ENCODE results near the genes SLC22A7 and GTPBP2.

DNA sequence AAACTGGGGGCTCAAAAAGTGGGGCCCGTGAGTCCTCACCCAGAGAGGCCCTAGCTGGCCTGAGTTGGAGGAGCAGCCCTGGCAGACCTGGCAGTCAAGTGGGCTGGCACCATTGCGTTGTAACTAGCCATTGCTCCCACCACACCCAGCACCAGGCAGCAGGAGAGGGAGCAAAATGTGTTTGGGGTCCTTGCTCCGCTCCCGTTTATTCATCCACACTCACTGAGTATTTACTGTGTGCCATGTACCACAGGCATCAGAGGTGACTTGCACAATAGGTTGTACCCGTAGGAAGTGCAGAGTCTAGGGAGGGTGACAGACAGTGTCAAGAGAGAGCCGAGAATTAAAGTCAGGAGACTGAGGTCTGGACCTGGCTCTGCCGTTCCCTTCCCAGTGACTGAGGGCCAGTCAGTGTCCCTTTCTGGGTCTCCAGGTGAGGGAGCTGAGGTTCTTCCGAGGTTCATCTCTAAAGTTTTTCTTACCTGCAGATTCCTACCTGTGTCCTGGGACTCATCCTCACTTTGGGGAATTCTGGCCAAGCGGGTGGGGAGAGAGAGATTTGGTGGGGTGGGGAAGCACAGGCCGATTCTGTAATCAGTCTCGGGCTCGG, 22.3 kb downstream of the TTBK1 start:
- RRBS = no CpG with 5 or more reads among the region's 12 CpGs
CAGE:
- cytosol, long polyA plus RNA = no peak
- long polyA plus RNA = no peak
- nucleus, long polyA plus RNA = no peak

DNA sequence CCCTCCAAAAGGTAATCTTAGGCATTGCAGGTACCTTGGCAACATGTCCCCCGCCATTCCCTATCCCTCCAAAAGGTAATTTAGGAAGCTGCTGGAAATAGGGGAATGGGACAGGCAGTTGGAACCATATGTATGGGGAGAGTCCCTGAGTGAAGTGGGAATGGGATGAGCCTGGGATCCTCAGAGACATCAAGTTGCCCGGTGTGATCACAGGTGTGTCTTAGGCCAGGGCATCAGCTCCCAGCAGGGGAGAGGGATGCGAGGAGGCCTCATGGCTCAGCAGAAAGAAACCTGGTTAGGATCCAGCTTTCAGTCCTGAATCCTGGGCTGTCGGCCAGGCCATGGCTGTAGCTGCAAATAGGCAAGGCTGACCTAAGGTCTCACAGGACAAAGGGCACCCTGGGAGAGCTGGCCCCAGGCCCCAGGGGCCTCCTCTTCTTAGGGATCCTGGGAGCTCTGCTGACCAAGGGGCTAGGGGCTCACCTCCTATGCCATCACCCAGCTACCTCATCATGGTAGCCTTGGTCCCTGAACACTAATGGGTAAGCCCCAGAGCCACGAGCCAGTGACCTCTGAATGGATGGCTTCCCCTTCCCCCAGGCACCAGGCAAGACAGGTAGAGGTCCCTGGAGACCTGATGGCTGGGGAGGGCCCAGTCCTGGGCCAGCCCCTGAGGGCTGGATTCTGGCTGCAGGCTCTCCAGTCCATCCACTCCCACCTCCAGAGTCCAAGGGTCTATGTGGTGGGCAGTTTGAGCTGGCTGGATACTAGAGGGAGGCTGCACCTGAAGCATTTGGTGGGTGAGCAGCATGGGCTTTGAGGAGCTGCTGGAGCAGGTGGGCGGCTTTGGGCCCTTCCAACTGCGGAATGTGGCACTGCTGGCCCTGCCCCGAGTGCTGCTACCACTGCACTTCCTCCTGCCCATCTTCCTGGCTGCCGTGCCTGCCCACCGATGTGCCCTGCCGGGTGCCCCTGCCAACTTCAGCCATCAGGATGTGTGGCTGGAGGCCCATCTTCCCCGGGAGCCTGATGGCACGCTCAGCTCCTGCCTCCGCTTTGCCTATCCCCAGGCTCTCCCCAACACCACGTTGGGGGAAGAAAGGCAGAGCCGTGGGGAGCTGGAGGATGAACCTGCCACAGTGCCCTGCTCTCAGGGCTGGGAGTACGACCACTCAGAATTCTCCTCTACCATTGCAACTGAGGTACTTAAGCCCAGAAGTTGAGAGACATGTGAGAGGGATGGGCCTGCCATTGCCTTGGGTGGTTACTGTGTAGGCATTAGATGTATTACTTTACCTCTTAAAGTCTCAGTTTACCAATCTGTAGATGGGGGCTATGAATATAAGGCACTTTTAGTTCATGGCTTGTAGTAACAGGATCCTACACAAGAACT, at the start of gene SLC22A7:
TSS of gene SLC22A7 (plus strand) at position 711 of the 1,393 bp plus-strand sequence.
- RRBS = 79% methylated on average over 2 of the region's 17 CpGs
CAGE:
- cytosol, long polyA plus RNA = no peak
- long polyA plus RNA = no peak
- nucleus, long polyA plus RNA = no peak

GRCh38 chr6:43299283-43300201, 1.5 kb downstream of the SLC22A7 start:
- RRBS = no CpG with 5 or more reads among the region's 19 CpGs
CAGE:
- cytosol, long polyA plus RNA = no peak
- long polyA plus RNA = no peak
- nucleus, long polyA plus RNA = no peak

- RRBS = 94% methylated on average over 4 of the region's 29 CpGs
CAGE:
- cytosol, long polyA plus RNA = no peak
- long polyA plus RNA = start-site peak on the minus strand at chr6:43505356-43505606, 12 and 14 reads in 2 replicates
- nucleus, long polyA plus RNA = start-site peak on the minus strand at chr6:43505042-43505769, 90 and 63 reads in 2 replicates
Measured at GRCh38 chr6:43504514-43505636, 5.3 kb downstream of the LRRC73 start.

- RRBS = 2% methylated on average over 17 of the region's 39 CpGs
CAGE:
- cytosol, long polyA plus RNA = no peak
- long polyA plus RNA = no peak
- nucleus, long polyA plus RNA = no peak
Measured at GRCh38 chr6:43575217-43575817, 521 bp downstream of the XPO5 start.

- RRBS = no CpG with 5 or more reads among the region's 4 CpGs
CAGE:
- cytosol, long polyA plus RNA = no peak
- long polyA plus RNA = no peak
- nucleus, long polyA plus RNA = no peak
Measured at GRCh38 chr6:43579016-43579717, 3.2 kb downstream of the POLH start.

DNA sequence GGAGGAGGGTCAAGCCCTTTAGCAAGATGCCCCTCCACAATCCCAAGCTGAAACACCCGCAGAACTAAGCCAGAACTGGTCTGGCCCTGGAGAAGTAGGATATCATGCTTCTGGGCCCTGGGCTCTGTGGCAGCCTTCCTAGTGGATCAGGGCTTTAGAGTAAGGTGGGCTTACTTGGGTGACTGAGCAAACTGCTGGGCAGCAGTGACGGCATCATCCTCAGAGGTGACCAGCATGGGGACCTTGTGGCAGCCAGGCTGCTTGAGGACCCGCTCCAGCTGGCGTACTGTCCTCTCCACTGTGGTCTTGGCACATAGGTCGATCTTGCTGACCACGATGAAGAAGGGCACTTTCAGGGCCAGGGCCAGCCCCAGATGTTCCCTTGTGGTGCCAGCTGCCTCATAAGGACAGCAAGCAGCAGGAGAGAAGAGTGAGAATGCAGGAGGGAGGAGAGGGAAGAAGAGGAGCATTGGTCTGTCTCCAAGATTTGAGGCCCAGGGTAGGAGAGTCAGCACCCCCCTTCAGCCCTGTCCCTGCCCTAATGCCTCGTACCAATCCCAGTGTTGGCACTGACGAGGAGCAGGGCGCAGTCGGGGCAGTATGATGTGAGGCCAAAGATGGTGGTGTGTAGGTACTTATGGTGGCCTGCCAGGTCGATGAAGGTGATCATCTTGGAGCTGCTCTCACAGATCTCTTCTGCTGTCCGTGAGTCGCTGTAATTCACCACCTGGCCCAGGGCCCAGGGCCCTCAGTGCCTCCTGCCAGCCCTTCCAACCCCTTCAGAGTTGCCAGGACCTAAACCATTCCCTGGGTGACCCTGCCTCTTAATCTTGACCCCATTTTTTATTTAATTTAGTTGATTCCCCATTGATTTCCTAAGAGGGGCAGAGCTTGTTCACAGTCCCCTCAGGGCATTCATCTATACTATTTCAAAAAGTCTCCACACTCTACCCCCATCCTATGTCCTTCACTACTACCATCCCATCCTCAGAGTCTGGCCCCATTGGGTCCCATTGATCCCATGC, 4.4 kb downstream of the GTPBP2 start:
- RRBS = no CpG with 5 or more reads among the region's 13 CpGs
CAGE:
- cytosol, long polyA plus RNA = no peak
- long polyA plus RNA = no peak
- nucleus, long polyA plus RNA = start-site peak on the minus strand centred at position 939 of the sequence, 386 bp wide, 432 and 623 reads in 2 replicates

GRCh38 chr6:43628736-43629321, at the start of gene GTPBP2:
Gene GTPBP2, minus strand, starts transcription at chr6:43629264.
- RRBS = 3% methylated on average over 29 of the region's 43 CpGs
CAGE:
- cytosol, long polyA plus RNA = no peak
- long polyA plus RNA = no peak
- nucleus, long polyA plus RNA = no peak

DNA sequence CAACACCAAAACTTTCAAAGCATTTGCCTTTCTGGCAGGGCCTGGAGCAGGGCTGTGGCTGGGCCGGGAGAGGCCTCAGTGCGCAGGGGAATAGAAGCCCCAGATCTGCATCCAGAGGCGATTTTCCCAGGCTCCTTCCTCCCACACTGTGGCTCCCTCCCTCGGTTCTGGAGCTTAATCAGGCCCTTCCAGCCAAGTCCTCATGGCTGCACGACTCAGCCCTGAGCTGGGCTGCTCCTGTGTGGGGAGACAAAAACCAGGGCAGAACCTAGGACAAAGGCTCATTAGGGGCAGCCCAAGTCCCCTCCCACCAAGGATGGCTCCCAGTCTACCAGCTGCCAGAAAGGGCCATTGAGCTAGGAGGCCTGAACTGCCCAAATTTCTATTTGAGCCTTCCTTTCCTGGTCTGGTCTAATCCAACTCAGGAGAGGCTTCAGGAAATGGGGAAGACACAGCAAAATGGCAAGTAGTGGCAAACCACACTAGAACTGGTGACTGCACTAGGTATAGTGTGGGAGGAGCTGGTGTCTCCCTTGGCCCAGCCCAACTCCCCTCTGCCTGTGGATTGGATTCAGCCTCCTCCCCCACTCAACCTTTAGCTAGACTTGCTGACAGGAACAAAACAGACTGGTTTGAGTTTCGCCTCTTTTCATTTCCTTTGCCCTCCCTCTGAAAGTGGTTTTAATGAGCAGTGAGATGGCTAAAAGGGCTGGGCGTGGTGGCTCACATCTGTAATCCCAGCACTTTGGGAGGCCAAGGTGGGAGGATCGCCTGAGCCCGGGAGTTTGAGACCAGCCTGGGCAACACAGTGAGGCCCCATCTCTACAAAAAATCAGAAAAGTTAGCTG, 17.8 kb downstream of the MRPS18A start:
- RRBS = no CpG with 5 or more reads among the region's 9 CpGs
CAGE:
- cytosol, long polyA plus RNA = no peak
- long polyA plus RNA = no peak
- nucleus, long polyA plus RNA = no peak

DNA sequence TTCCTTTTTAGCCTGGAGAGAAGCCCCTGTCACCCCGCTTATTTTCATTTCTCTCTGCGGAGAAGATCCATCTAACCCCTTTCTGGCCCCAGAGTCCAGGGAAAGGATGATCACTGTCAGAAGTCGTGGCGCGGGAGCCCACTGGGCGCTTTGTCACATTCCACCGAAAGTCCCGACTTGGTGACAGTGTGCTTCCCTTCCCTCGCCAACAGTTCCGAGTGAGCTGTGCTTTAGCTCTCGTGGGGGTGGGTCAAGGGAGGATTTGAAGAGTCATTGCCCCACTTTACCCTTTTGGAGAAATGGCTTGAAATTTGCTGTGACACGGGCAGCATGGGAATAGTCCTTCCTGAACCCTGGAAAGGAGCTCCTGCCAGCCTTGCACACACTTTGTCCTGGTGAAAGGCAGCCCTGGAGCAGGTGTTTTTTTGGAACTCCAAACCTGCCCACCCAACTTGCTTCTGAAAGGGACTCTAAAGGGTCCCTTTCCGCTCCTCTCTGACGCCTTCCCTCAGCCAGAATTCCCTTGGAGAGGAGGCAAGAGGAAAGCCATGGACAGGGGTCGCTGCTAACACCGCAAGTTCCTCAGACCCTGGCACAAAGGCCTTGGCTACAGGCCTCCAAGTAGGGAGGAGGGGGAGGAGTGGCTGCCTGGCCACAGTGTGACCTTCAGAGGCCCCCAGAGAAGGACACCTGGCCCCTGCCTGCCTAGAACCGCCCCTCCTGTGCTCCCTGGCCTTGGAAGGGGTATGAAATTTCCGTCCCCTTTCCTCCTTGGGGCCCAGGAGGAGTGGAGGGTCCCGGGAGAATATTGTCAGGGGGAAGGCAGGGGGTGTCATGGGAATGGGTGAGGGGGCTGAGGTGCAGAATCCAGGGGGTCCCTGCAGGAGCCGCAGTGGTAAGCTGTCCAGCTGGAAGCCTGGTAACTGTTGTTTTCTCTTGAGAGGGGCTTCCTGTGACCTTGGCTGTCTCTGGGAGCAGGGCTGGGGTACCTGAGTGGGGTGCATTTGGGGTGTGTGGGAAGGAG, 2.5 kb downstream of the VEGFA start:
- RRBS = no CpG with 5 or more reads among the region's 20 CpGs
CAGE:
- cytosol, long polyA plus RNA = no peak
- long polyA plus RNA = no peak
- nucleus, long polyA plus RNA = no peak

DNA sequence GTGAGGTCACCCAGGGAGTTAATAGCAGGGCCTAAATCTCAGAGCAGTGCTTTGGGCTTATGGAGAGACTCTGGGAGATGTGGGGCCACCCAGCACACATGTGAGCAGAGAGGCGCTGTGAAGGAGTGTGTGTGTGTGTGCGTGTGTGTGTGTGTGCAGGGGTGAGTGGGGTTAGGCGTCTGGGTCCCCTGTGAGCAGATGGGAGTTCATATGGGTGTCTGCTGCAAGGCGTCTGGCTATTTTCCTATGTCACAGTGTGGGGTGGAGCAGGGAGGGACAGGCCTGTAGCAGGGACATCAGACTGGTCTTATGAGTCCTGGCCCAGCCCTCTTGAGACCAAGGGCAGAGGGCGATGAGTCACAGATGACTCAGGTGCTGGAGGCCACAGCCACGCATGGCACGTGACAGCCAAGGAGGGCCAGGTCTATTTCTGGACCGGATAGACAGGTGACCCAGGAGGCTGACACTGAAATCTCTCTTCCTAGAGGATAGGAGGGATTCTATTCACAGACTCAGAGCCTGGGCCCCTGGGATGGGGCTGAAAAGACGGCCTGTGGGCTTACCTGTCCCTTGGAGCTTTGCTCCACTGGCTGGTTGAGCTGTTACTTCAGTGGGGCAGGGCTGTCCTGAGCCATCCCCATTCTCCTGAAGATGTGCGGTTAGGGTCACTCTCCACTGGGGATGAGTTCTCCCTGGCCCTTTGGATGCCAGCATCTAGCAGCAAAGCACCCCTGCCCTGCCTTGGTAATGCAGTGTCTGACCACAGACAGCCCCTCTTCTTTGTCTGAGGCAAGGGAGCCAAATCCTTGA, 28.9 kb downstream of the VEGFA start:
- RRBS = no CpG with 5 or more reads among the region's 10 CpGs
CAGE:
- cytosol, long polyA plus RNA = no peak
- long polyA plus RNA = no peak
- nucleus, long polyA plus RNA = no peak

DNA sequence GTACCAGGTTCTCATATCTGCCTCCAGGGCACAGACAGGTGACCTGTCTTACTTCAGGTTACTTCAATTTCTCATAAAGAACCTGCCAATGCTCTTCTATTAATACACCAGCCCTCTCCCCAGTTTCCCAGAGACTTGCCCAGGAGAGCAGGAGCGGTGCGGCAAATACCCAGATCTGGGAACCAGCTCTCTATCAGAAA, 102.0 kb downstream of the VEGFA start:
- RRBS = no CpG with 5 or more reads among the region's 2 CpGs
CAGE:
- cytosol, long polyA plus RNA = no peak
- long polyA plus RNA = no peak
- nucleus, long polyA plus RNA = no peak

- RRBS = no CpG with 5 or more reads among the region's 7 CpGs
CAGE:
- cytosol, long polyA plus RNA = no peak
- long polyA plus RNA = no peak
- nucleus, long polyA plus RNA = no peak
Measured at GRCh38 chr6:43915835-43916705, 146.1 kb downstream of the VEGFA start.

DNA sequence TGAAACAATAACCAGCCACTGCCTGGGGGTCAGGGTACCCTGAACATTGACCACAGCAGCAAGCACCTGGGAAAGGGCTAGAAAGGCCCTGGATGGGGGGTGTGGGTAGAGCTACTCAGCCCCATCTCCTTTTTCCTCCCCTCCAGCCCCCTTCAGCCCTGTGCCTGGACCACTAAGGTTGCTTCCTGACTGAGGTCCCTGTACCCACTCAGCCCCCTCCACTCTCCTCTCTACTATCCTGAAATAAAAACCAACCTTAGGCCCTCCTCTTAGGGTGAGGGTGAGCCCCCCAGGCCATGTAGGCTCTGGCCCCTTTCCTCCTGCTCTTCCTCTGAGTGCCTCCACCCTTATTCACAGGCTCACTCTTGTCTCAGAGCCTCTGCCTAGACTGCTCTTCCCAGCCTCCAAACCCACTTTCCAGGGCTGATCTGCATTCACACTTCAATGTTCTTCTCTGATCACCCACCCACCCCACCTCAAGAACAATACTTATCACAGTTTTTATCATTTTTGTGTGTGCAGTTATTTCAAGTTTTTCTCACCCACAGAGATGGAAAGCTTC, 161.1 kb downstream of the MRPL14 start:
CAGE:
- cytosol, long polyA plus RNA = no peak
- long polyA plus RNA = no peak
- nucleus, long polyA plus RNA = no peak

DNA sequence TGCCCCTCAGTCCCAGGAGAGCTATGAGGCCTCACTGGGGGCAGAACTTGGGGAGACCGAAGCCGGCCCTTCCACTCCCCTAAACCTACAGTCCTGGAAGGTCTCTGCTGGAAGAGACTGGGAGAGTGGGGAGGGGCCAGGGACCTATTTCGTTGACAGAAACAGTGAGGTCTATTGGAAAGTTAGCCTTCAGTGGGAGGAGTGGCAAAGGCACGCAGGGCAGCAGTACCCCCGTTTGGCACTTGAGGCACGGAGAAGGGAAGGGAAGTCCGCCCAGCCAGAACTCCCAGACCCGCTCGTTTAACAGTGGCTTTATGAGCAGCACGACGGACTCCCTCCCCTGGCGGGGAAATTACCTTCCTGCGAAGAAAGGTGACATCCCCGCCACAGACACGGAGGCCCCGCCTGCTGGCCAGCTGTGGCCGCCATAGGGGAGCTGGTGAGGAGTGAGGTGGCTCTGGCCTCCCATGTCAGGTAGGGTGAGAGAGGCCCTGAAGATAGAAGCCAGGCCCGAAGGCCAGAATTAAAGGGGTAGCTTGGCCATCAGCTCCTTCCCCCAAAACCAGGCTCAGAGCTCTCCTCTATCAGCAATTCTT, 123.9 kb downstream of the MRPL14 start:
- RRBS = 100% methylated on average over 2 of the region's 18 CpGs
CAGE:
- cytosol, long polyA plus RNA = no peak
- long polyA plus RNA = no peak
- nucleus, long polyA plus RNA = no peak

DNA sequence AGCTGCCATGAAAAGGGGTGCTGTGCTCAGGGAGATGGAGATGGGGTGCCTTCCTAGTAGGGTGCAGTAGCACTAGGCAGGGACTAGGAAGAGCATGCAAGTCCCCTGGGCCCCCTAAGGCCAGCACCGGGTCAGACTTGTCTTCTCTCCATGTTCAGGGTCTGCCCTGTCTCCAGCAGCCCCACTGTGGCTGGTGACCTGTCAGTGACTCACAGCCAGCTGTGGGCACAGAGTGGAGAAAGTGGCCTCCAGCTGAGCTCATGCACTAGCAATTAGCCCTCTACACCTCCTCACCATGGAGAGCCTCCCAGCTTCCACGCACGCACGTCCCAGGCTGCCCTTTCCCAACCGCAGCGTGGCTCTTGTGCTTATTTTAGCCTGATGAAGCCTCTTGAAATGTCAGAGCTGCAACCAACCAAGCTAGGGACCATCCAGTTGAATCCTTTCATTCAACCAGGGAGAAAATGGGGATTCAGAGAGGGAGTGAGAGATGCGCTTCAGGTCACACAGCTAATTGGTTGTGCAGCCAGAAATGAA, 116.5 kb downstream of the MRPL14 start:
- RRBS = no CpG with 5 or more reads among the region's 7 CpGs
CAGE:
- cytosol, long polyA plus RNA = no peak
- long polyA plus RNA = no peak
- nucleus, long polyA plus RNA = no peak

- RRBS = no CpG with 5 or more reads among the region's 5 CpGs
CAGE:
- cytosol, long polyA plus RNA = no peak
- long polyA plus RNA = no peak
- nucleus, long polyA plus RNA = no peak
Measured at GRCh38 chr6:44066461-44067084, 60.7 kb downstream of the MRPL14 start.

DNA sequence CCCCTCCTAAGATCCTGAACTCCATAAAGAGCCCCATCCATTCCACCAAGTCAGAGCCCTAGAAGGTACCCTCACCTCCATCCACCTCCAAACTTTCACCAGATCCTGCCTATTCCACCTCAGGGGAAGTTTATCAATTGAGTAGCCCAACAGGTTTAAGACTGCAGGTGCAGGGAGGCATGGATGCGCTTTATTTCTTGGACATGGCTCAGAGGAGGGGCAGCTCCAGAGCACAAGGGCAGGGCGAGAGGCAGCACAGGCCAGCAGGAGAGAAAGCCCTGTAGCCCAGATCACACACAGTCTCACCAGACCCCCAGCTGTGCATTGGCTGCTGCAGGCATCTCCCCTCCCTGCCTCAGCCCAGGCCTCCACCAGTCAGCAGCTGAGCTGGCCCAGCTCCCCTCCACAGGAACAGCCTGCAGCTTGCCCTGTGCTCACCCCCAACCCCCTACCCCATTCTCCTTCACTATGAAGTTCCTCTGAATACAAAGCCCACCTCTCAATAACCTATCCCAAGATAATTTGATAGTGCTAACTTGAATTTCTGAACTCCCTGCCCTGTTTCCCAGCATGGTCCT, 24.8 kb downstream of the MRPL14 start:
- RRBS = no CpG with 5 or more reads among the region's 2 CpGs
CAGE:
- cytosol, long polyA plus RNA = no peak
- long polyA plus RNA = no peak
- nucleus, long polyA plus RNA = no peak

DNA sequence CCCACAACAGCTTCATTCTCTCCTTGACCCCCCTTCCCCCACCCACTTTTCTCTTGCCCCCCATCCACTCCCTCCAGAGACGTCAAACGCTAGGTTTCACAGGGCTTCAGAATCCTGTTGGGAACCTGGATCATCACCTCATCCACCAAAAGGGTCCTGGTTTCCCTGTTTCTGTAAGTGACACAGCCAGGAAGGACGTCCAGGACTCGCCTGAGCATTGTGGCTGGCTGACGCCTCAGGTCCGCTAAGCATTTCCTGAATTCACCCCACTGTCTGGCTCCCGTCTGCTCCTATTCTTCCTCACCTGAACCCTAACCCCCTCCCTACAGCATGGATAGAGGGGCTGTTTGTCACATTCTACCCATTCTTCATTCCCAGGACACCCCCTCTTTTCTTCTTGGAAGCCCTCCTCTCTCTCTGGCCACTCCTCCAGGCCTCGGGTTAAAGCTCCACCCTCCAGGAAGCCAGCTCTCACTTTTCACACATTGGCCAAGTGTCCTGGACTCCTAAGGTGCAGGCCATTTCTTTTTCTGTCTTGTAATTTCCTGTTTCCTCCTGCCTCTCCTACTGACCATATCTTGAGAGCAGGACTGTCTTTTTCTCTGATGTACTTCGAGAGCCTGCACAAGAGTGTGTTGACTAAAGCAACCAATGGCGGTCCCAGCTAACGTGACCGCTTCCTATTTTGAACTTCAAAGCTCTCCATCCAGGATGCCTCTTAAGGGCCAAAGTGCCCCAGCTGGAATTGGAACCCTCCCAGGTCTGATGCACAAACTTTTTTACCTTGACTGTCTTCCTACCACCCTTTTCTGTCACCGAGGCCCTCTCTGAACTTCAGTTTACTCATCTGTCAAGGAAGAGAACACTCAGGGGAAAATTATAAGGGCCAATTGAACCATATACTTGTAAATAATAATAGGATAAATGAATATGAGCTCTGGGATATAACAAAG, 24.2 kb upstream of the MYMX start:
- RRBS = no CpG with 5 or more reads among the region's 13 CpGs
CAGE:
- cytosol, long polyA plus RNA = no peak
- long polyA plus RNA = no peak
- nucleus, long polyA plus RNA = no peak

GRCh38 chr6:44236863-44237852, 9.7 kb upstream of the HSP90AB1 start:
- RRBS = no CpG with 5 or more reads among the region's 28 CpGs
CAGE:
- cytosol, long polyA plus RNA = no peak
- long polyA plus RNA = no peak
- nucleus, long polyA plus RNA = no peak